Foreskin keratinocyte (primary cell): ENCODE data around the gene BCL2L10.

- RAMPAGE, total RNA: no peak
Measured at GRCh38 chr15:49621636-49622481, 1.0 kb downstream of the DTWD1 start.

DNA sequence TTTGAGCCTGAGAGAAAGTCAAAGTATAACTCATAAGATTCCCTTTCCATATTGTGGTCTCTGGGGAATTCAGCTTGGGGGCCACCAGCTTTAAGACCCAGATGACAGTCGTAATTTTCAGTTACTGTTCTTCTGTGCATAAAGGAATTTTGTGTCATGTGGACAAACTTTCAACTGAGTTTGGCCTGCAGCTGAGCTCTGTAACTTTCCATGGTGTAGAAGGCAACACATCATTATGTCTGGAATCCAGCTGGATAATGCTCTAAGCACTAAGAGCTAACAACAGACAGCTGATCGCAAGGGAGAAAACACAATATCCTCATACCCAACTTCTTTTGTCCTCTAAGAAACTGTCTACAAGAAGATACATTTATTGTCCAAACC, 219.1 kb downstream of the ATP8B4 start:
- RAMPAGE, total RNA: no peak

GRCh38 chr15:50066322-50066637, 52.8 kb downstream of the ATP8B4 start:
- RAMPAGE, total RNA: no peak

DNA sequence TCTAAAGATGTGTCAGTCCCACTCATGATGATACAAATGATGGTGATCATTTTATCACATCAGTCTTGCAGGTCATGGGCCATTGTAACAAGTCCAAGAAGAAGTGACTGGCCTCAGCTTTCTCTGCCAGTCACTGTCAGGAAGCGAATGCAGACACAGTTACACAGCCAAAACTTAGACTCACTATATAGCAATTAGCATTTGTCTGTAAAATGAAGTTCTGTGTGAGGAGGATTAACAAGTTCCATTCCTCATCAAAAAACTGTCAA, 18.5 kb downstream of the ATP8B4 start:
- RAMPAGE, total RNA: no peak

DNA sequence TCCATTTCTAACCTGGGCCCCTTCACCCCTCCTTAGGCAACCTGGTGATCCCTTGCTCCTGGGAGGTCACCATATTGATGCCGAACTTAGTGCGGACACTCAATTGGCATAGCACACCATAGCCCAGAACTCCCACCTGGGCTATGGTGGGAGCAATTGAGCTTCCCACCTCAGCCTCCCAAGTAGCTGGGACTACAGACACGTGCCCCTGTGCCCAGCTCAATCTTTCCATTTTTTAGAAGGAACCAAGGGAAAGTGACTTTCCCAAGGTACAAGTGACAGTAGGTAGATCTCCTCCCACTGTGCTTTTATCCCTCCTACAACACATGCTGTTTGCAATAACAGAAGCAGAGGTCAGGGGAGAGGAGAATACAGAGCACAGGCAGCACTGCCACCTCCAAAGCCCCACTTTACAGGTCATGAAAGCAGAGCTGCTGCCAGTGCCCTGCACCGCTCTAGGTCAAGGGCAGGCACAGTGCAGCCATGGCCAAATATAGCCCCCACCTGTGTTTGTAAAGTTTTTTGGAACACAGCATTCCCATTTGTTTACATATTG, 20.7 kb downstream of the HDC start:
- RAMPAGE, total RNA: no peak

GRCh38 chr15:50353860-50354629, 953 bp downstream of the GABPB1 start:
- RAMPAGE, total RNA: no peak

DNA sequence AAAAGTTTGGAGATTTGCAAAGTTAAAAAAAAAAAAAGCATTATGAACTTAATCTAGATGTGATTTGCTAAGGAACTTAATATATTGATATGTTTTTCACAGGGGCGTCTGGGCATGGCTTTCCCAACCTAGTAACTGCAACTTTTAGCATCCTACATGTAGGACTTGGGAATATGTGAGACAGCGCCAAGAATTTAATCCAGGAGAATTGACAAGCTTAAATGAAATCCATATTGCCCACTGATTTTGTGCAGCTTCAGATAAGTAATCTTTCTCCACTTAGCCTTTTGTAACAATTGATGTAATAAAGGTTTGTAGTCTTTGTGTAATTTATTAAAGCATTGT, 972 bp upstream of the GABPB1 start:
- RAMPAGE, total RNA: no peak

DNA sequence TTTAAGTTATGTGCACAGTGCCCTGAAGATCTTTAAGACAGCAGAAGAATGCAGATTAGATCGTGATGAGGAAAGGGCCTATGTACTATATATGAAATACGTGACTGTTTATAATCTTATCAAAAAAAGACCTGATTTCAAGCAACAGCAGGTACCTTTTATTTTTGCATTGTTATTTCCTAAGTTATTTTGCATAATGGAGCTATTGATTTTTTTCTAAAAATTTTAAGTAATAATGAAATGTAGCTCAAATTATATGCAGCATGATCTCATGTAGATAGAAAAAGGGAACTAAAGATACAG, 17.1 kb downstream of the USP8 start:
- RAMPAGE, total RNA: no peak

DNA sequence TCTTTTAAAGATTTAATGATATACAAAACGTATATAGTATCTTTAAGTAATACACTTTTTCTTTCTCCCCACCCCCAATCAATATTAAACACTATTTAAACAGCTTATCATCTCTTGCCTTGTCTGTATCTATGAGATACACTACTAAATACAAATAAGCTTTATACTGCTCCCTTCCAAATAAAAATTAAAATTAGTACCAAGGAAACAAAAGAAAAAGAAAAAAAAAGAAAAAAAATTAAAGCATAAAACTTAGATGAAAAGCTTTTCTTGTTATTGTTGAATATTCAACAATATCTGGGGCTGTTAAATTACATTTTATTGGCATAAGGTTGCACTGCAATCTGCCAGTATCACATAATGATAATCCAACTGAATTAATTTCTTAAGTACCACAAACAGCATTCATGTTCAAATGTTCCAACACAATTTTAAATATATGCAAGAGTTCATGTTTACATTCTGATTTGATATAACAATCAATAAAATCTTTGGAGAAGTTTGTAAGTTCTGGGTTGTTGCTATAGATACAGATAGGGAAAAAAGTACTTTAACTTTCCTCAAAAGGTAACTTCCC, 13.9 kb upstream of the USP50 start:
- RAMPAGE, total RNA: no peak

GRCh38 chr15:50716809-50717599, 30.4 kb upstream of the TRPM7 start:
- RAMPAGE, total RNA: no peak

DNA sequence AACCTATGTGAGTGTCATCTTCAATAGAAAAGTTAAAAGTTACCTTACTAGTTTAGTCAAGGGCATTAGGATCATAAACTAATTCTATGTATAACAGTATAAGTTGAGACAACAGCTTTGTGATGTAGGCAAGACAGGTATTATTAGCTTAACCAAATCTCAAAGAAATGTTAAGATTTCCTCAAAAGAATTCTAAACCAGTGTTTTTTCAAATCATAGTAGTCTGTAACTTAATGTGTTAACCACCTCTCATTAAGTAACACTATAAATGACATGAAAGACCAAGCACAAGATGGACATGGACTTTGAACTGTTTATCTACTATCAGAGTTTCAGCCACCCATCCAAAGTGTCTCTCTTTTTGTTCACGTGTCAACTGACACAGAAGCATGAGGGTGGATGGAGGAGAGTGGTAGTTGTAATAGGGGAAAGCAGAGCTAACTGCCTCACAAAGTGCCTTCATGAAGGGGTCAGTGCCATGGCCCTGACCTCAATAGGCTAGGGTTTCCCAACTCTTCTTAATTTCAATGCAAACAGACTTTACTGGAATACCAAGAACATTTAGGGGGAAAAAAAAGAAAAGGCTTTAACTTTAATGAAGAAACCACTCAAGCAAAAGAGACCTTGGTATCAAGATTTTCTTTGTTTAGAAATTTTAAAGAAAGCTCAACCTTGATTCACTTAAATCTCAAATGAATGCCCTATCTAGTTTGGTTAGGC, 32.1 kb upstream of the TRPM7 start:
- RAMPAGE, total RNA: no peak

DNA sequence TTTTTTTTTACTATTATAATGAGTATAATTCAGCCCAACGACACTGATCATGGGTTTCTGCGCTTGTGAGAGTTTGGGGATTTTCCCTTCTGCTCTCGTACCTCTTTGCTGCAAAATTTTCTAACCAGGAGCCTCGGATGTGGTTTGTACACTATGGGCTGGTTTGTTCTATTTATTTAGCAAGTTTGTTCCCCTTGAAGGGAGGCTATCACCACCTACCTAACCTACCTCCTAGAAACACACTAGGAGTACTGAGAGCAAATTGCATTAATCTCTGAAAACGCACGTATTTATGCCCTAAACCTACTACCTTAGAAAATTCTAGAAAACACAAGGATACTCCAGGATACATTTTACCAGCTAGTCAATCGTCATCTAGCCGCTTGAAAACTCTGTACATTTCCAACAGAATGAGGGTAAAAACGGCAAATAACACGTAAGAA, 1.2 kb upstream of the AP4E1 start:
- RAMPAGE, total RNA: no peak

GRCh38 chr15:51377069-51377826, 35.8 kb downstream of the GLDN start:
- RAMPAGE, total RNA: no peak

DNA sequence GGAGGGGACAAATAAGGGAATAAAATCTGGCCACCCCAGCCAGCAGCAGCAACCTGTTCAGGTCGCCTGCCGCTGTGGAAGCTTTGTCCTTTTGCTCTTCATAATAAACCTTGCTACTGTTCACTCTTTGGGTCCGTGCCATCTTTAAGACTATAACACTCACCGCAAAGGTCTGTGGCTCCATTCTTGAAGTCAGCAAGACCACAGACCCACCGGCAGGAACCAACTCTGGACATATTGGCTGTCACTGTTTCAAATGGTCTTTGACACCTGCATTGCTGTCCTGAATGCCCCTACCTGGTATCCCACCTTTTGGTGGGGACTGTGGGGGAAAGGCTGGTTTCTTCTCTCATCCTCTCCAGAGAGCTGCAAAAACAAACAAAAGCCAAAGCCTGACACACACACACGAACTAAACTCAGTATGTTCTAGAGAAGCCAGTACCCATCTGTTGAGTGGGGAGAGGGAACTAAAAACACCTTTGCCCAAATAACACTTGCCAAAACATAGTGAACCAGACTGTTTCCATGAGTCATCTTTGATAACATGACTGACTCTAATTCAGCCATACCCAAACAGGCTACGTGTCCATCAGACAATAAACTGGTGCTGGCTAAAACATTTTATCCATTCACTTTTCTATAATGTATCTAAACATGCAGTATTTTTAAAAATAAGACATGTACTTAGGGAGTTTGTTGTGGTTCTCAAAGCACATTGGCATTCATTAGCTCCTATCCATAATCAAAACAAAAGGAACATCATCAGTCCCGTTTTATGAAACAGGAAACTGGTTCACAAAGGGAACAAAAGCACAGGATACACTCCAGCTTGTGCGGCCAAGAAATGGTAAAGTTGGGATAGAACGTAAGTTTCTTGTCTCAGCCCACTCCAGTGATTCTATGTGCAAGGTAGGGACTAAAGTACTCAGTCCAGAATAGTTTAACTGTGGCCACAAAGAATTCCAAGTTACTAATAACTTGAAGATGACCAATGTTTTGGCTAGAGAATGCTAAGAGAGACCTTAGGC, 16.2 kb downstream of the LYSMD2 start:
- RAMPAGE, total RNA: no peak

DNA sequence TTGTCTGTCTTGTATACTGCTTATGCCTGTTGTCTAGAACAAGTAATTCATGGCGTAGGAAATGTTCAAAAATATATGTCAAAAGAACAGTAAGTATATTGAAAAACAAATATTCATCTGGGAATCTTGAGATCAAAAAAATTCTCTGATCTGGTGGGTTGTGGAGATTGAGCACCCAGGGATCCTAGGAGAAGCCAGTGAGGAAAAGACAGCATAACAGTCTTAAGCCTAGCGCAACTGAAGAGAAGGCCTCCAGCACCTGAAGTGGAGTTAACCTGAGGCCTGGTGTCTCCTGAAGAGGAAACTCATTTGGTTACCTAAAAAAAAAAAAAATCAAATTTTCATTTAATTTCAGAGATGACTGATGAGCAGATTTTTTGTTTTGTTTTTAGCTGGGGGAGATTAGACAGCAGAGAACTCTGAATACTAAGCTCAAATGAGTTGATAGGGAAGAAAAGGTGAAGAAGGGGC, 22.7 kb downstream of the TMOD3 start:
- RAMPAGE, total RNA: no peak

- RAMPAGE, total RNA: no peak
Measured at GRCh38 chr15:52076834-52077707, 35.5 kb downstream of the BCL2L10 start.

DNA sequence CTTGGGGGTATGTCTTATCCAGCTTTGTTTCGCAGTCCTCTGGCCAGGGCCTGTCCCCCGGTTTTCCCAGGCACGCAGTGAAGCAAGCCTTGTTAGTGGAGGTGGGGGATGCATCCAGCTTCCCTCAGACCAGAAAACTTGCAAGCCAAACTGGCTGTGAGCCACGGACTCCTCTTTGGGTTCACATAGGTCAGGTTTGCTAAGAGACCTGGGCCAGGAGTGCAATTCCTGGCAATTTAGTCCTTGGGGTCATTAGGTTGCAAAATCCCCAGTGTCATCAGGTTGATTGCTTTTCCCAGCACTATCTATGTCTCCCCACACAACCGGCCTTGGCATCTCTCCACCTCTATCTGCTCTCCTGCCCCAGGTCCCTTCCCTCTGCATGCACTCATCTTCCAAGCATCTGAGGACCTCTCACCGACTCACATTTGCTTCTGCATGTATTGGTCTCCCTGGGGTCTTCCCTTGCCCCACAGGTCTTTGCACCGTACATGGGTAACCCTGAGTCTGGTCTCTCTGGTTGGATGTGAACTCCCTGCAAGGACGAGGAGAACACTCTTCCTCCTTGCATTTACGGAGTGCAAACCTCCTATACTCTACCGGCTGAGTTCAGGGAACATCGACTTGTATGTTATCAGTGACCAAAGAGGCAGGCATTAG, 34.2 kb downstream of the BCL2L10 start:
- RAMPAGE, total RNA: no peak

GRCh38 chr15:52093331-52094522, 18.8 kb downstream of the BCL2L10 start:
- RAMPAGE, total RNA: no peak

- RAMPAGE, total RNA: no peak
Measured at GRCh38 chr15:52111855-52112851, at the start of gene BCL2L10. TSS of gene BCL2L10 (minus strand) at chr15:52112775.

DNA sequence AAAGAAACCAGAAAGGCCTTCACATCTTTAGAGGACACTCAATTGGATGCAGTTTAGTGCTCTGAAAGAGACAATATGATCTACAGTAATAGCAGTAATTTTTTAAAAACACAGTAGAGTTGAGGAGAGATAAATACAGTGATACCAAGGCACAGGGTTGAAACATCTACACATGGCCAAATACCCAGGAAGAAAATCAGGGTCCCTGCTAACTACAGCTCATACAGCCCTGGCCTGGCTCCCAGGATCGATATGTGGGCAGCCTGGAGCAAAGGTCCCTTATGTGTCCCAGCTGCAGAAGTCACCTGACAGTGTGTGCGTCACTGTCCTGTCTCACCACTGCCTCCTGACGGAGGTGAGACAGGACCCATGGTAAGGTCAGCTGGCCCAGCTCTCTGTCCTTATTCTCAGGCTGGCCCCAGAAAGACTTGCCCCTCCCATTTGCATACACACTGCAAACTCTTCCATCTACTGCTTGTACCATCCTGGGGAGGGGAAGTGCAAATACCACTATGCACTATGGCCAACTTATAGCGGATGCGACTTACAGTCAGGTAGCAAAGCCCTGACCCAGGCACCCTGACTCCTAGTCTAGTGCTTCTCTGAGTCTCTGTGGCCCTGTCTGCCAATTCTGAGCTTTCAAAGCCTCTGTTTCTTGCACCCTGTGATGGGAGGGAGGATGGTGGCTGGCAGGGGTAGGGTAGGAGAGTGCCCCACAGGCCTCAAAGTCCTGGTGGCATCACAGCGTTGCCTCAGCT, 22.0 kb upstream of the BCL2L10 start:
- RAMPAGE, total RNA: no peak